CMK (cell line): ENCODE results near the gene C1orf115.

GRCh38 chr1:215586023-215586720, 19.1 kb downstream of the KCTD3 start:
- RRBS = no CpG with 5 or more reads among the region's 6 CpGs

DNA sequence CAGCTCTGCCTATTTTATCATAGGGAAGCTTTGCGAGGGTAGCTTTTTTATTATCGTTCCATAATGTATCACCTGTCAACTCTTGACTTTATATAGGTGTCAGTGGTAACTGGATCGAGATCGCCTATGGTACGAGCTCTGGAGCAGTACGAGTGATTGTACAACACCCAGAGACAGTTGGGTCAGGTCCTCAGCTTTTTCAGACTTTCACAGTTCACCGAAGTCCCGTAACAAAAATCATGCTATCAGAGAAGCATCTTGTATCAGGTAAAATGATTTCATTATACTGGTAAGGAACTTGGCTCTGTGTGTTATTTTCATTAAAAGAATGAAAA, 36.9 kb downstream of the KCTD3 start:
- RRBS = no CpG with 5 or more reads among the region's 8 CpGs

DNA sequence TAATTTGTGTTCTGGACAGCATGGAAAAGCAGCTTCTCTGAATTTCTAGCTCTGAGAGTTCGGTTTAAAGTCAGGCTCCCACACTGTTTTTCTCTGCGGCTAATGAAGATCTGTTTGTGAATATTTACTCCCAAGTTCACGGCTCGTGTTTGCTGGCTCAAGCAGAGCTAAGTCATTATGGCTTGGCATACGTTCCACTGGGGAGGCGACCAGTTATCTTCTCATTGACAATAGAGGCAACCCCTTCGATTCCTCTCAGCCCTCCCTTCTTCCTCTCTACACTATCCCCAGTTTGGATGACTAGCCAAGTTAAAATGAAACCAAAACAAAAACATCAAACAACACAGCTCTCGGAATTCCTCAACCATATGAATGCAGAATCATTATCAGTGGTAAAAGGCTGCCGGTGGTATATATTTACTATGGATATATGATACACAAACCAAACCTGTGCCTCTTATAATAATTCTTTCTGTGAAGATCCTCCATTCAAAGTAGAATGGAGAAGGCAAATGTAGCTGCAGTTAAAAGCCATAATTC, 108.1 kb upstream of the USH2A start:
- RRBS = no CpG with 5 or more reads among the region's 9 CpGs

- RRBS = under 1% methylated on average over 41 of the region's 59 CpGs
These were observed 122.4 kb downstream of the ESRRG start for GRCh38 chr1:216600491-216601627.

DNA sequence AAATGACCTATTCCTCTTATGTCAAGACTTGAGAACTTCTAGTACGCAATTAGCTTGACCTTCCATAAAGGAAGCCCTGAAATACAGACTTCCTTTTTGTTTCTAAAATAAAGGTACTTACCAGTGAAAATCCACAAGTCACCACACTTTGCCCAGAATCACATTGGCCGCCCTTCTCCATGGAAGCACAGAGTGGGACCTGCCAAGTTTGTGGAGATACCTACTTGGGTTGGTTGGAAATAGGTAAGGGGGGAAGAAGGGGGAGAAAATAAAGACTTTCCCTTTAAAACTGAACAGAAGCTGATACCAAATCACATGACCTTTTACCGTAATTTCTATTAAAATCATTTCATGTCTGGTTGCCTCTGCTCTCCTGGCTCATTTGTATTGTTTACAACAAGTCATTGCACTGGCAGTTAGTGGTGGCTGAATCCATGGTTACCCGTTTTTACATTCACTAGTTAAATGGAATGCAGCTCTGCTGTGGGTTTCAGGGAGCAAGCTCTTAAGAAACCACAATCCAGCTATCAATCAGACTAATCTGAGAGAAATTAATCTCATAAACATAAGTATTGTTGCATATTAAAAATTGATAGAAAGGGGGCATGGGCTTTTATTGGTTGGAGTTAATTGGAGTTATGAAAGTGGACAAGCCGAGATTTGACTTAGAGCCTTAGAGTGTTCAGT, 353.6 kb upstream of the ESRRG start:
- RRBS = no CpG with 5 or more reads among the region's 5 CpGs

GRCh38 chr1:218348093-218348429, 2.9 kb downstream of the TGFB2 start:
- RRBS = no CpG with 5 or more reads among the region's 1 CpG

DNA sequence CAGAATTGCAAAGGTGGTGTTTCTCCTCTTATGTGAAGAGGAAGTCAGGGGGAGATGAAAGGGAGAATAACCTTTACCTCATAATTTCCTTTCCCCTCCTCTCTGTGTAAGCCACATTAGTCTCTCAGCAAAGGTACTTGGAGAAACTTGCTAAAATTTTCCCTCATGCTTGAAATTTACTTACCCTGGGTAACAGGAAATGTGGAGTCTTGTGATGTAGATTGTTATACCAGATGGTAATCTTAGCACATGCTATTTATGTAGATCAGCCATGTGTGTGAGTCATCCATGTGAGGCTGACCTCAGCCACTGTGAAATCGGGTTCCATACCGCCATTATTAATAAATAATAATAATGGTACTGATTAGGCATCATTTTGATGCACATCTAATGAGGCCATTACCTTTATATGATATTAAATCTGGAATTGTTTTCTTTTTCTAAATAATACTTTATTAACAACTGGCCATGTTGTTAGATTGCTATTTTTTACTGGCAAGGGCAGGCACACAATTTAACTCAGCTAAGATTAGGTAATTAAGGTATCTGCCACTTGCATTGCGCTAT, 128.5 kb downstream of the TGFB2 start:
- RRBS = no CpG with 5 or more reads among the region's 3 CpGs

- RRBS = no CpG with 5 or more reads among the region's 2 CpGs
These were observed 52.8 kb upstream of the SLC30A10 start for GRCh38 chr1:219981178-219981627.

- RRBS = no CpG with 5 or more reads among the region's 3 CpGs
These were observed 49.3 kb downstream of the EPRS1 start for GRCh38 chr1:219996880-219997485.

GRCh38 chr1:220219999-220220520, 52.2 kb downstream of the RAB3GAP2 start:
- RRBS = no CpG with 5 or more reads among the region's 12 CpGs

DNA sequence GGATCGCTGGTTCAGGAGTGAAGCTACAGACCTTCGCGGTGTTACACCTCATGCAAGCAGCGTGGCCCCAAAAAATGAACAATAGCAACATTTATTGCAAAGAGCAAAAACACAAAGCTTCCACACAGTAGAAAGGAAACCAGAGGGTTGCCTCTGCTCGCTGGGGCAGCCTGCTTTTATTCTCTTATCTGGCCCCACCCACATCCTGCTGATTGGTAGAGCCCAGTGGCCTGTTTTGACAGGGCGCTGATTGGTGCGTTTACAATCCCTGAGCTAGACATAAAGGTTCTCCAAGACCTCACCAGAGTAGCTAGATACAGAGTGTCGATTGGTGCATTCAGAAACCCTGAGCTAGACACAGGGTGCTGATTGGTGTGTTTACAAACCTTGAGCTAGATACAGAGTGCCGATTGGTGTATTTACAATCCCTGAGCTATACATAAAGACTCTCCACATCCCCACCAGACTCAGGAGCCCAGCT, 52.8 kb upstream of the MARK1 start:
- RRBS = no CpG with 5 or more reads among the region's 9 CpGs

- RRBS = 81% methylated on average over 44 of the region's 83 CpGs
These were observed at the start of gene C1orf115 for GRCh38 chr1:220690071-220690847. TSS of gene C1orf115 (plus strand) at chr1:220690363.

GRCh38 chr1:220750690-220750937, 2.5 kb downstream of the MTARC2 start:
- RRBS = no CpG with 5 or more reads among the region's 1 CpG

- RRBS = no CpG with 5 or more reads among the region's 5 CpGs
These were observed 17.2 kb downstream of the MTARC1 start for GRCh38 chr1:220803958-220804360.

DNA sequence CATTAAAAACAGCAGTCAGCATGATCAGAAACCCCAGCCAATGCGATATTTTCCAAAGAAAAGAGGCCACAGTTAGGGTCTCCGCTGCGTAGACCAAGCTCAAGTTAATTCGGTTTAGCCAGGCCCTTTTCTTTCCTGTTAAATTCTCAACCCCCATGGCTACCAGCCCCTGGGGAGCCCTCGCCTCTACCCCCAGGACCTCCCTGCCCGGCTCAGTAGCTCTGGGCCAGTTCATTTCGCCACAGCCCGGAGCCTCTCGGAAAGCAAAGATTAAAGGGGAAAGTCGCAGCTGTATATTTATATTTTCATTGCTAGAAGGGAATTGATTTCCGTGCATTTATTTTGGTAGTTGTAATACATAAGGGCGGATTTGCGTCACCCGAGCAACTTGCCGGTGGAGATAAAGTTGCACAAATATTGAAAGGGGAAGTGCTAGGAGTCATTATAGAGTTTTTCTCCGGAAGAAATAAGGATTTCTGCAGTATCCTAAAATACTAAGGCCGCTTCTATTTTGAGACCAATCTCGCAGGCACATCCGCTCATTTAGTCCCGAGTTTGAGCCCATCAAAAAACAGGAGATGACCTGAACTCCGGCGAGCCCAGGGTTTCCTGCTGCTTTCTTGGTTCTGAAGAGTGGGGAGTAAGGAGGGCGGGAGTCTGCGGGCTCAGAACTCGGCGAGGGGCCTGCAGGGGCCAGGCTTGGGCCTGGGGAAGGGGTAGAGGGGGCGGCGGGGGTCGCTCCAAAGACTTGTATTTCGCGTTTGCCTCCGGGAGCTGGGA, 2.7 kb upstream of the HLX start:
- RRBS = 57% methylated on average over 5 of the region's 32 CpGs

DNA sequence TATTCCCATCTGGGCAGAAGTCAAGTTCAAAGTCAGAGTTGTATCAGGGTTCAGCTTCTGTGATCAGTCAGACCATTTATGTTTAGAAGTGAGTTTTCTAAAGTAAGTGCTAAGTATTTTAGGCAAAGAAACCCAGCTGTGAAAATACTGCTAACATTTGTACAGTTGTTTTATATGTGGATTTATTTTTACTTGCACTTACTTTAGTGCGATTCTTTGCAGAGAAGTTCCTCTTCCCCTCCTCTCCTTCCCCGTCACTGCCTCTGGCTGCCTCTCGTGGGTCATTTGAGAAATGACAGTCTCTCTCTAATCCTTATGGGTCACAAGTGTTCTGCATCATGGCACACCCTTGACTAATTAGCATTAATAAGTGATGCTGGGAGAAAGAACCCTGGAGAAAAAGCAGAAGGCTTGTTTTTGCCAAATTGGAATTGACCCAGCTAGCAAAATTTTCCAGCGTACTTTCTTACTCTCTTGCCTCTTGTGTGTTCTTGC, 301.3 kb downstream of the DUSP10 start:
- RRBS = no CpG with 5 or more reads among the region's 4 CpGs

GRCh38 chr1:221809529-221809969, 67.7 kb upstream of the DUSP10 start:
- RRBS = no CpG with 5 or more reads among the region's 9 CpGs

- RRBS = no CpG with 5 or more reads among the region's 5 CpGs
These were observed 87.7 kb upstream of the DUSP10 start for GRCh38 chr1:221829426-221830167.

DNA sequence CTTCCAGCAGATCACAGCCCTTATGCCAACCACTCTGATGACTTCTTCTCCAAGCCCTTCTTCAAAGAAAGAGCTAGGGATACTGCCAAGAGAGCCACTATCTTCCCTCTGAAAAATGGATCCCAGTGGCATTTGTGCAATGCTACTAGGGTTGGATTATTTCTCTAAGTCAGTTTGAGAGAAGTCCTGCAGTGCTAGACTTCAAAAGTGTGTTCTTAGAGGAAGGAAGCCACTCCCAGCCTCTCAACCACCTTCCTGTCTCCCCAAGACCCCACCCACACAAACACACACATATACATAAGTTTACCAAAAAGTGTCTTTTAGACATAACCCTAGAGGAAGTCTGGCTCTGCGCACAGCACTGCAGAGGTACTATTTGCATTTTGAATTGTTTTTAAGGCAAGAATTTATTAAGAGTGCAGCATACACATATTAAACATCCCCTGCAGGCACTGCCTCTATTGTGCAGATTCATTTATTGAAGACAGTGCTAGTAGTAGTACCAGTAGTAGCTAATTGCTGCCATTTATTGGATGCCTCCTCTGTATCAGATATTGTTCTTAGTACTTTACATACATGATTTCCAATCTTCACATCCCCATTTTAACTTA, 127.3 kb downstream of the HHIPL2 start:
- RRBS = no CpG with 5 or more reads among the region's 1 CpG

DNA sequence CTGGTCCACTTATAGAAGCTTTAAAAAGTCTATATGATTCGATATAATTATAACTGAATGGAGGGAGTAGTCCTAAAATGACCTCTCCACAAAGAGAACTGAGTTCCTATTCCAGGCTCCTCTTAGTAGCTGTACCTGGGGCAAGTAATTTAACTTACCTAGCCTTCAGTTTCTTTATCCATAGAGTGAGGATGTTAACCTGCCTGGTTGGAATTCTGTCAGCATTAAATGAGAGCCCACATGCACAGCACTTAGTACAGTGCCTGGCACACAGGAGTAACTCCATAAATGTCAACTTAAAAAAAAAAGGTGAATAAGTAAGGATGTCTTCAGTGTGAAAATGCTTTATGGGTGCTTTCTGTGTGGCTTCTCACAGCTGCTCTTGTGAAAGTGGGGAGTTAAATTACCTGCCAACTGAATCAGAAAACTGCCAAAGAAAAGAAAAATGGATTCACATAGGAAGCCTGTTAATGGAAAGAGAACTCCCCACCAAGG, 23.1 kb downstream of the HHIPL2 start:
- RRBS = no CpG with 5 or more reads among the region's 1 CpG